ENCODE results near the gene PMPCB.

DNA sequence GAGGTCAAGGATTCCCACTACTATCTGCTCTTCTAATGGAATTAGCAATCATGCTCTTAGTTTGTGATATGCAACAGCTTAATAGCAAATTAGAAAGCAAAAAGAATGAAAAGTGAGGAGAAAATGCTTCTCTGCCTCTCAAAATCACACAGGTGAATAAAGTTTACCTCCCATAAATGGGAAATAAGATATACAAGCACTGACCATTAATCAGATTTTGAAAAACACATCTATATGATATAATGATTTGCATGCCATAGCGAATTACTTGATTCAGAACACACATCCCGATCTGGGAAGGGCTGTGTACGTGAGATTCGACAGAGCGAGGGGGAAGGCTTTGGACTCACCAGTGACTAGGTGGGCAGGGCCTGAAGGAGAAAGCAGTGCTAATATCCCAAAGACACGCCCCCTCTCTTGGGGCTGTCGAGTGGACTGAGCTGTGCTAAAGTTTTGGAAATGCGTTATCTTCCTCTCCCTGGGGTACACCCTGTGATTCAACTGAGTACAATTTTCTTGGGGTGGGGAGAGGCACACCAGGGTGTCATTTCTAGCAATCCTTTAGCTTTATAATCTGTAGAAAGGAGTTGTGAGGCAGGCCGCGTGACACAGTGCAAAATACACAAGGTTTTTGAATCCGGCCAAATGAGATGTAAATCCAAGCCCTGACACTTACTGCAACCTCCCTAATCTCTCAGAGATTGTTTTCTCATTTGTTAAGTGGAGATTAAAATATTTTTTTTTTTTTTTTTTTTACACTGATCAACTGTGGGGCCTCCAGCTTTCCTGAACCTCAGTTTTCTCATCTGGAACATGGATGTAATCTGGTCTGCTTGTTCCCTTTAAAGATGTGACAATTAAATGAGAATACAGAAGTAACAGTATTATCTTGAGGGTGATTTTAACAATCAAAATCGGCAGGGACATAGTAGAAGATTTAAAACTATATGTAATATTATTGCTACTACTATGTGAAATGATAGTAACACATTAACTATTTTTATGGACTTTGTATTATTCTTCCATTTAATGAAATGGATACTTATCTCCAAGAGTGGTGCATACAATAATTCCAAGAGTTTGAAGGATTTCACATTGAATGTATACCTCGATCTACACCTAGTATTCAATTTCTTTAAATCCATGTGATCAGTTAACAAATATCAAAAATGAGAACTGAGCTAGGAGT lies 2.0 kb downstream of the LRRC17 start:
- RRBS = no CpG with 5 or more reads among the region's 13 CpGs

GRCh38 chr7:103089139-103089987 lies 14.4 kb downstream of the ARMC10 start:
- RRBS = no CpG with 5 or more reads among the region's 5 CpGs

GRCh38 chr7:103106226-103106917 lies 31.4 kb downstream of the ARMC10 start:
- RRBS = no CpG with 5 or more reads among the region's 14 CpGs

- RRBS = 96% methylated on average over 2 of the region's 16 CpGs
Observed at GRCh38 chr7:103141346-103142199, 7.3 kb downstream of the NAPEPLD start.

DNA sequence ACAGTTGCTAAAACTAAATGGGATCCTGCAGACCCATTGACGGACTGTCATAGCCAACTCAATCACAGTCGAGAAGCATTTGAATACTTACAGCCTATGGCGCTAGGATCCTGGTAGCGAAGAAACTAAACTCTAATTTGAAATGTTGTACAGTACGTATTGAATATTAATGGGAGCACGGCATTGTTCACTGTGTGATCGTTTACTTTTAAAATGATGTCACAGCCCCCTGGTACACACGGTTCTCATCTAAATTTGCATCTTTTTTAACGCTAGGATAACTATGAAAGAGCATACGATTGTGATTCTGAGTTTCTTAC lies 842 bp upstream of the NAPEPLD start:
- RRBS = no CpG with 5 or more reads among the region's 10 CpGs

- RRBS = under 1% methylated on average over 9 of the region's 56 CpGs
Observed at GRCh38 chr7:103297129-103298246, at the start of gene PMPCB. PMPCB (plus strand) TSS chr7:103297435.

GRCh38 chr7:104936319-104937184 lies 77.5 kb upstream of the KMT2E start:
- RRBS = no CpG with 5 or more reads among the region's 11 CpGs

DNA sequence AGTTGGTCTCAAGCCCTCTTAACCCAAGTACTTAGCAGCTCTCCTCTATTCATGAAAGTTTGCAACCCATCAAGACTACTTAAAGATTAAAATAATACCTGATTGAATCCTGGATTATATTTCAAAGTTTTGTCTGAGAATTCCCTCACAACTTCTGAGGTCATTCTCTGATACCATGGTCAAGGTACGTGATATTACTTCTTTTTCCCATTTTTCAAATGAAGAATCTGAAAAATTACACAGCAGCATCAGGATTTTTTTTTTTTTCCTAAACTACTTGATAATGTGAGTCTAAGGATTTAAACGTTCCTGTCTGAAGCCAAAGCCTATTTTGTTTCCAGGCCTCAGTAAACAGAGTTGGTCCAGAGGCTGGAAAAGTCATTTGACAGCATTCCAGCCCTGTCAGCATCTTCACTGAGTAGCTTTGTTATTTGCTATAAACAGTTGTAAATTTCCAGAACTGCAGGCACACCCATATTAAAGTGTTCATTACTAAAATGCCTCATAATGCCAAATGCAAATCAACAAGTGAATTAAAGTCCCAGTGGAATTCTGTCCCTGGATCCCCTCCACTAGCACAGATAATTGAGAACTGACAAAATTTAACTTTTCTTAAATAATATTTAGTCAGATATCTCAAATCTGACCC lies 35.6 kb upstream of the KMT2E start:
- RRBS = no CpG with 5 or more reads among the region's 2 CpGs

GRCh38 chr7:104999046-104999271 lies 15.0 kb upstream of the KMT2E start:
- RRBS = no CpG with 5 or more reads among the region's 3 CpGs

GRCh38 chr7:105011194-105011536 lies 2.8 kb upstream of the KMT2E start:
- RRBS = no CpG with 5 or more reads among the region's 2 CpGs

DNA sequence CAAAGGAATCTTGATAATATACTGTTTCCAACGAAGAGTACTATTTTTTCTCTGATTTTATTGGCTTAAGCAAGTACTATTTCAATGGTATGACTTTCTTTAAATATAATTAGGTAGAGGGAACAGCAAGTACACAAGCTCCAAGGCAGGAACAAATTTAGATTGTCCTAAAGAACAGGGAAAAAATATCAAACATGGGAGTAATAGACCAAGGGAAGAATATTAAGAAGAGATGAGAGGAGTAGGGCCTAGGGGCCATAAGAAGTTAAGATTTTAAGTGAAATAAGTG lies 34.8 kb downstream of the KMT2E start:
- RRBS = no CpG with 5 or more reads among the region's 1 CpG

DNA sequence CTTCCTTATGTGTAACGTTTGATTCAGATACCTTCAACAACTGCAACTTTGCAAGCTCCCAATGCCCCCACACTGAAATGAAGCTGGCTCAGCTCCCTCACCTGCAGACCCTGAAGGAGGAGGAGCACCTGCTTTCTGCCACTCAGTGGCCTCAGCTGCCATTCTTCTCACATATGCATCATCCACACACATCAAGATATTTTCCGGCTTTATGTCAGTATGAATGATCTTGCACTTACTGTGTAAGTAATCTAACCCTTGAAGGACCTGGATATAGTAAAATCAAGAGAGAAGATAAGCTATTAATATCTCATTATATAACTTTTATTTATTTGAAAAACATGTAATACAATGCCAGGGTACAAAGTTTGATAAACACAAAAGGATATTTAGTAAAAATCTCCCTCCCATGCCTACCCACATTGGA lies 132.4 kb downstream of the KMT2E start:
- RRBS = no CpG with 5 or more reads among the region's 2 CpGs

- RRBS = no CpG with 5 or more reads among the region's 5 CpGs
Observed at GRCh38 chr7:105210516-105211349, 178.0 kb downstream of the SRPK2 start.

- RRBS = no CpG with 5 or more reads among the region's 9 CpGs
Observed at GRCh38 chr7:105376997-105377716, 11.6 kb downstream of the SRPK2 start.

GRCh38 chr7:105676942-105677620 lies 95.8 kb upstream of the EFCAB10 start:
- RRBS = no CpG with 5 or more reads among the region's 9 CpGs

DNA sequence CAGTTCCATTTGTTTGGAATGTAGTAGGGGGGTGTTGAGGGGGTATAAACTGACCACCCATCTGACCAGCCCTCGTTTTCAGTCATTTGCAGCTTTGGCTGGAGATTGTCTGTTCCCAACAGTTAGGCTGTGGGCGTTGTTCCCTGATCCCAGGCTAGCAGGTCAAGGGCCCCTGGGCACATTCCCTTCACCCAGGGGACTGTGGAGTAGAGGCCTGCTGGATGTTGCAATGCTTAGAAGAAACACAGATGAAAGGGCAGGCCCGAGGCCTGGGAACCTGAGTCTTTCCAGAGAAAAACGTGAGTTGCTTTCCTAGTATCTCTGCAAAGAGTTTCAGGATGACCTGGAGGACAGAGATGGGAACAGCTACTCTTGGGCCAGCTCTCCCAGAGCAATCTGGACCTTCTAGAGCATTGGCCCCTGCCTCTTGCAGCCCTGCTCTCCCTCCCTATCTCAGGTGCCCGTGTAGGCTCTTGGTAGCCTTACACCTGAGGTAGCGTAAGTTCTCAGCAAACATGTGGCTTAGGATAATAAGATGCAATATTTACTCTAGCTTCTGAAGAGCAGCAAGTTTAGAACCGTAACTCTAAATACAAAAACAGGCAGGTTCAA lies 99.3 kb upstream of the EFCAB10 start:
- RRBS = no CpG with 5 or more reads among the region's 7 CpGs

DNA sequence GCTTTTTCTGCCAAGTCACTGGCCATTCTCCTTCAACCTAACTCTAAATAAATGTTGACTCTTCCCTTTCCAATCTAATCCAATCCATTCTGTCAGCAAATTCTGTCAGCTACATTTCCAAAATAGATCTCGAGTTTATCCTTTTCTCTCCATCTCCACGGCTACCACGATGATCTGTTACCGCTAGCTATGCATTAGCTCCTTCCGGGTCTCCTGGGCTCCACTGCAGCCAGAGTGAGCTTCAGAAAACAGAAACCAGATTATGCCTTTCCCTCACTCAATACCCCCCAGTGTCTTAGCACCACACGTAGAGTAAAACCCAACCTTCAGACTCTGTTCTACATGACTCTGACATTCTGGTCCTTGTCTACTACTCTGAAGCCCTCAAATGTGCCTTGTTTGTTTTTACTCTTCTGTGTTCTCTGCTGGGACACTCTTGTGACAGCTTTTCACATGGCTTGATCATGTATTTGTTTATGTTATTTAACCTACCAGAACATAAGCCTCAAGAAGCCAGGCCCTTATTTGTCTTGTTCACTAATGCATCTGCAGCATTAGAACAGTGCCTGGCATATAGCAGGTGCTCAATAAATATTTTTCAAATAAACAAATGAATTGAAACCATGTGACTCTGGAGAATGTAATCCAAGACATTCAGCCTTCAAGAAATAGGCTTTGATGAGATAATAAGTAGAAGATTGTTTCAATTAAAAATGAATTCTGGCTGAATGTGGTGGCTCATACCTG lies 98.7 kb downstream of the ATXN7L1 start:
- RRBS = no CpG with 5 or more reads among the region's 6 CpGs

DNA sequence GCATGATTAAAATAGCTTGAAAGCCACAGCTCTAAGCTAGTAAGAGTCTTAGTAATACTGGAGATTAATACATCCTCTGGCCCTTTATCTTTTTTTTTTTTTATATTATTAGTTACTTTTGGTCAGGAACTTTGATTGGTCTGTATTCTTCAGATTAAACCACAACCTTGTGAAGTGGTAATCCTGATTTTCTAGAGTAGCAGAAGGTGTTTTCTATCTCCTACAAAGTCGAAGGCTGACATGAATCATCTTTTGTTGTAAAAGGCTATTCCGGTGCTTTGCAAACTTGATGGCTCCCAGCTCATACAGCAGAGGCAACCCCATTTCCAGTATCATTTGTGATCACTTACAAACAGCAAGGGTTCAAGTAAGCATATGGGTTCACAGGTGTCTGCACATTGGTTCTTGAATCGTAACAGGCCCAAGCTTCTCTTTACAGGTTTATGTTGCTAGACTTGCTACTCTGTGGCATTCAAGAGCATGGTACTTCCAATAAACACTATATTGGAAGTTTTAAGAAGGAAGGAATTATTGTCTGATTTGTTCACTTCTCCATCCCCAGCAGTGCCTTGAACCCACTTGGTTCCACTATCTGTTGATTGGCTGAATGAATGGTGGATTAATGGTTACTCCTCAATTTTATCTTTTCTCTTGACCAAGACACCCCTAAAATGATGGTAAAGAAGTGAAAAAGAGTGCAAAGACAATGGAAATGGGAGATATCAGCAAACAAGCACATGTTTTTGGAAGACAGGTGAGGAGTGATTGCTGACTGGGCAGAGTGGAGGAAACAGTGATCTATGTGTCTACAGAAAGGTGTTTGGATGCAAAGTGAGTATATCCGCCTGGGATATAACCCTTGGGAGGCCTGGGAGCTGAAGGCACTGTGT lies 53.1 kb downstream of the ATXN7L1 start:
- RRBS = no CpG with 5 or more reads among the region's 4 CpGs

DNA sequence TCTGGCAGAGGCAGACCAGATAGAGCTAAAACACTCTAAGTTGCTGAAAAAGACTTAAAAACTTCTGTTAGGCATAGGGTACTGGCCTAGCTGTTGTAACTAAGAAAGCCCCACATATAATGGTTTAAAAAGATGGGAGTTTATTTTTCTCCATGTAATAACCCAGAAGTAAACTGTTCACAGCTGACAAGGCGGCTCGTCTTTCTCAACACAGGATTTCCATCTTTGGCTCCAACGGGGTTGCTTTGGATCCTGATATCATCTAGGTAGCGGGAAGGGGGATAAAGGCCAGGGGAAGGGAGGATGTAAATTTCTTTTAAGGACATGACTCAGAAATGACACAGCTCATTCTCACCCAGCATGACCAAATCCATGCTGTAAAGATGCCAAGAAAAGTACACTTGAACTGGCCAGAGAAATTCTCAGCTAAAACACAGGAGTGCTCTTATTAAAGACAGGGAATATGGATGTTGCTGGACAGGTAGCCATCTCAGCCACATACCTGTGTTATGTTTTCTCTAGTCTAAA lies 68.4 kb downstream of the NAMPT start:
- RRBS = no CpG with 5 or more reads among the region's 4 CpGs

GRCh38 chr7:106249433-106250206 lies 35.2 kb downstream of the NAMPT start:
- RRBS = no CpG with 5 or more reads among the region's 5 CpGs